ENCODE data around the gene KLHL41.

DNA sequence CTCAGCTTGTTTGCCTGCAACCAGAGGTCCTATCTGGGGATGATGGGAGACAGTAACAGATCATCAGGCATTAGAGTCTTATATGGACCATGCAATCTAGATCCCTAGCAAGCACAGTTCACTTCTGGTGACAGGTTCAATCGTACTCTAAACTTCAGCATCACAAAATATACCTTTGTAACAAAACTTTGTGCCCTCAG is 54.8 kb upstream of the SCN1A start:
- RRBS, result no CpG with 5 or more reads among the region's 1 CpG

DNA sequence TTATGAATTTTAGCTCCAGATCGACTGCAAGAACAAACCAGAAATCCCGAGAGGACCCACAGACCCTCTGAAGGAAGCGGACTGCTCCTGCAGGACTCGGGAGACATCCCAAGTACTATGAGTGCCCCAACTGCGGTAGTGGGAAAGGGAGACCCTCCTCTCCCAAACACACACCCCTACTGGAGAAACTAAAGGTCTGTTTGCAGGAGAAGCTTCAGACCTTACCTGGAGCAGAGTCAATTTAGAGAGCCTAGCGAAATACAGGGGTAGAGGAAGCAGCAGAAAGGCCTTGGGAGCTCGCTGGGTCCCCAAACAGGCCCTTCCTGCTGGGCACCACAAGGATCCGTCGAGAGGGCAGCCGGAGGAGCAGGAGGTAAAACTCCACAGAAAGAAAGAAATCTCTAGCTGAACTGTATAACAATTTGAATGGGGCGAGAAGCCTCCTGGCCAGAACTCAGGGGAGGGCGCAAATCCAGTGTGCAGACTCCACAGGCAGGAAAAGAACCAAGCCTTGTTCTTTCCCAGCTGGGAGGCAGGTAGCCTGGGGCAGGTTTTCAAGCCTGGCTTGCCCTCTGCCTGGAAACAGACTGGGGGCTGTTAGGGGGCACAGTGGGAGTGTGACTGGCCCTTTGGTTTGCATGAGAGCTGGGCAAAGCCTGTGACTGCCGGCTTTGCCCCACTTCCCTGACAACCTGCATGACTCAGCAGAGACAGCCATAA is 402.9 kb downstream of the STK39 start:
- RRBS, result no CpG with 5 or more reads among the region's 13 CpGs

GRCh38 chr2:167955039-167955792 is 292.2 kb downstream of the STK39 start:
- RRBS, result no CpG with 5 or more reads among the region's 7 CpGs

- RRBS, result no CpG with 5 or more reads among the region's 12 CpGs
These were observed 172.2 kb downstream of the STK39 start for GRCh38 chr2:168074990-168075722.

- RRBS, result no CpG with 5 or more reads among the region's 11 CpGs
These were observed 107.2 kb downstream of the STK39 start for GRCh38 chr2:168139866-168140880.

DNA sequence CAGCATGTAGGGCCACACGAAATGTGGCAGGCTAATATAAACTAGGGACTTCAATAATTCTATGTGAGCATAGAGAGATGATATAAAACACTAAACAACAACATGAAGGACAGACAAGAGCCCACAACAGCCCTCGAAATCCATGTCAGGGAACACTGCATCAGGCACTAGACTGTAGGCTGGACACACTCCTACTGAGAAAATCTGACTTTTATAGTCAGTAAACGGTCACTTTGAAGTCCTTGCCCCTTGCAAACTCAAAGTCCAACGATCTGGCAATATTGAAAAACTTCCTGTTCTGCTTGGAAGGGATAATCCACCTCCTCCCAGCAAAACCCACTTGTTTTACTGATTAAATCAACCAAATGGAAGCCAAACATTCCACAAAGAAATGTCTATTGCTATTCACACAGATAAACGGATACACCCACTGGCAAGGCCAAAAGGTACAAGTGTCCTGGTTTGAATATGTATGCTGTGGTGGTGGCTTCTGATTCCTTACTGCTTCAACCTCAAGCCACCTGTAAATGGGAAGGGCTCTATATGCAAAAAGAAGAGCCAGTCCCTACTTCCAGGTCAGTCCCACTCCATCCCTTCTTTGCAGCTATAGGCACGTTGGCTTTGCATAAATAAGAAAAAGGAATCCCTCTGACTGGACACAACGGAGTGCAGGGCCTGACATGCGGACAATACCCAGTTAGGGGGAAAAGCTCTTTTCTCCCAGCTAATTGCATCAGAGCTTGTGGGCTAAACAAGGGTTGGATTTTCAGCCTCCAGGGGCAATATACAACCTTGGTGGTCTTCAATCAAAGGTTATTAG is 56.6 kb downstream of the STK39 start:
- RRBS, result no CpG with 5 or more reads among the region's 8 CpGs

GRCh38 chr2:168220786-168221377 is 26.5 kb downstream of the STK39 start:
- RRBS, result no CpG with 5 or more reads among the region's 6 CpGs

DNA sequence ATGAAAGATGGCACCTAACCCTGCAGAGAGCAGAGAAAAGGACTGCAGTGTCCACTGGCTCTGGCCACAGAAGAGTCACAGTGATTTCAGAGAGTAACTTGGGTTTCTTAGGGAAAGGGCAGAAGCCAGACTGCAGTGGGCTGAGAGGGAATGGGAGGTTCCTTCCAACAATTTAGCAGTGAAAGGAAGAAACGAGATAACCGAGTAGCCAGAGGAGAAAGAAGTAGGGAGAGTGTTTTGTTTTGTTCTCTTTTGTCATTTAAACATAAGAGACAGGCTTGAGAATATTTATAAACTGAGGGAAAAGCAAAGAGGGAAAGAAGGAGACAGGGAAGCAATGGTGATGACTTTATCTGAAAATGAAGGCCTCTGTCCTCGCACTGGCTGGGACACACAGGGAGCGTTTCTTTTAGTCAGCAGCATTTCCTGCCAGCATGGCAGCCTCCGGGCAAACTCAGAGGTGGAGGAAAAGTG is 6.5 kb downstream of the STK39 start:
- RRBS, result no CpG with 5 or more reads among the region's 5 CpGs

- RRBS, result no CpG with 5 or more reads among the region's 5 CpGs
These were observed 2.3 kb downstream of the STK39 start for GRCh38 chr2:168245089-168245572.

DNA sequence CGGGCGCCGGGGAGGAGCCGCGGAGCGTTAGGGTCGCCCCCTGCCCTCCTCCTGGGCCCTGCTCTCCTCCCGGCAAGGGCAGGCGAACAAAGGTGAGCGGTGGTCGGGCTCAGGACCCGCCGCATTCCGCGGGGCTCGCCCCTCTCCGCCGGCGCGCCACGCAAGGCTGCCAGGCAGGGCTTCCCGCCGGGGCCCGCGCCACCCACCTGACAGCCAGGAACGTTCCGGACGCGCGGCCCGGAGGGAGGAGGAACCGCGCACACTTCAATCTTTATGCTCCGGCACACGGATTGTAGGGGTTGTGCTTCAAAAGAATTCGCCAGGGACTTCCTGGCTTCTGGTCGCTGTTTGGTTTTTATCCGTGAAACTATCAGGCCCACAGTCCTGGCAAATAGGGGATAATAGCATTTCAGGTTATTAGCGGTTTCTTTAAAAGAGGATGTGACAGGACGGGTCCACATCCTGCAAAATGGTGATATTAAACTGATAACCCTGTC is 801 bp downstream of the CERS6 start:
- RRBS, result 7% methylated on average over 28 of the region's 40 CpGs

GRCh38 chr2:168478062-168478709 is 22.1 kb downstream of the CERS6 start:
- RRBS, result no CpG with 5 or more reads among the region's 2 CpGs

- RRBS, result no CpG with 5 or more reads among the region's 2 CpGs
These were observed 40.9 kb downstream of the CERS6 start for GRCh38 chr2:168496996-168497378.

DNA sequence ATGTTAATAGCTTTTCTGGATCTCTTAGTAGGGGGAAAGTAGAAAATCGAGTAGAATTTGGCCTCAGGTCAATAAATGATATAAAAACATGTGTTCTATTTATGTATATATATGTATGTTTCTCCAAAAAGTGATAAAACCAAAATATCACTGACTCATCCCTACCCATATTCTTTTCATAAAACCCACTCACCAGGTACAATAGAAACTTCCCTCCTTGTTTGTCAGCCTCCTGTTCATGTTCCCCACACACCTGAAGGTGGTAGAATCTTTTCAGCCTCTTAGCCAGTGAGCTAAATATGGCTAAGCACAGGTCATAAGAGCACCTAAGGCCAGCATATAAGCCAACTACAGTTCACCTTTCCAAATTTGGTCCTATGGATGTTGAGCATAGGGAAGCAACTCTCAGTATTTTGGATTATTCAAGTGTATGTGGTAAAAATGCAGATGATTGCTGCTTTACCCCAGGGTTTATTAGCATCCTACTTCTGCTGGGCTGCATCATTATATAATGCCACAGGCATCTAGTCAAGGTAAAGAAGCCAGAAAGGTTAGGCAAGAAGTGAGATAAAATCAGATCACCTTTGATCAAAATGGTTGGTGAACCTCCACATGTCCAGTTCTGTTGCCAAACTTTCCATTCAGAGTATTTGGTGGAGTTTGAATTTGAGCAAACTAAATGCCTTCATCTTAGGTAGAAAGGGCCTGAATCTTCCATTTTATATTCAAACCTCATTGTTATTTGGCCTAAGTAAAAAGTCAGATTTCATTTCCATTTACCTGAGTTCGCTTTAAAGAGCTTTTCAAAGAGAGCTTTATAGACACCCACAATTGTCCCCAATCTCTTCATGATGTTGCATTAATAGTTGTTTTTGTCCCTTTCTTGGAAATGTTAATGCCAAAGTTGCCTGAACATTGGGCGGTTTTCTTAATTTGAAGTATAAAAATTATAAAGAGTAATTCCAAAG is 29.8 kb upstream of the NOSTRIN start:
- RRBS, result no CpG with 5 or more reads among the region's 3 CpGs

DNA sequence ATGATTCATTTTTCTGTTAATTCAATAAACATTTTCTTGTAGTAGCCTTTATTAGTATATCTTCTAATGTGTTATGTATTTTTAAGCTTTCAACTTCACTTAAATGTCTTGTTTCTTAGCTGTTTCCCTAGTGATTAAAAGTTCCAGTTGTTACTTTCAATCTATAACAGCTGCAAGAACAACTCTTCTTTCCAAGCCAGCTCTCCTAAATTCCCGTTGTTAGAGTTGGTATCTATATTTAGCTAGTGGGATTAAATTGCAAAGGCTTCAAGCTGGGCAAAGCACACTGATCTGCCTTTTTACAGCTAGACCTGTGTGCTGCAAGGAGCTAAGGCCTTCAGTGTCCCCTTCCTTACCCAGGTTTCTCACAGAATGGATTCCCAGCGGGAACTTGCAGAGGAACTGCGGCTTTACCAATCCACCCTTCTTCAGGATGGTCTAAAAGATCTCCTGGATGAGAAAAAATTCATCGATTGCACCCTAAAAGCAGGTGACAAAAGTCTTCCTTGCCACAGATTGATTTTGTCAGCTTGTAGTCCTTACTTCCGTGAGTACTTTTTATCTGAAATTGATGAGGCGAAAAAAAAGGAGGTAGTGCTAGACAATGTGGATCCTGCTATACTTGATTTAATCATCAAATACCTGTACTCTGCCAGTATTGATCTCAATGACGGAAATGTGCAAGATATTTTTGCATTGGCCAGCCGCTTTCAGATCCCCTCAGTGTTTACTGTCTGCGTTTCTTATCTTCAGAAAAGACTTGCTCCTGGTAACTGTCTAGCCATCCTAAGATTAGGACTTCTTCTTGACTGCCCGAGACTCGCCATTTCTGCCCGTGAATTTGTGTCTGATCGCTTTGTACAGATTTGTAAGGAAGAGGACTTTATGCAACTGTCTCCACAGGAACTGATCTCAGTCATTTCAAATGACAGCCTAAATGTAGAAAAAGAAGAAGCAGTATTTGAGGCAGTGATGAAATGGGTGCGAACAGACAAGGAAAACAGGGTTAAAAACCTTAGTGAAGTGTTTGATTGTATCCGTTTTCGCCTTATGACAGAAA is at the start of gene KLHL41:
TSS of gene KLHL41 (plus strand) at position 296 of the 1,060 bp plus-strand sequence.
- RRBS, result no CpG with 5 or more reads among the region's 16 CpGs

DNA sequence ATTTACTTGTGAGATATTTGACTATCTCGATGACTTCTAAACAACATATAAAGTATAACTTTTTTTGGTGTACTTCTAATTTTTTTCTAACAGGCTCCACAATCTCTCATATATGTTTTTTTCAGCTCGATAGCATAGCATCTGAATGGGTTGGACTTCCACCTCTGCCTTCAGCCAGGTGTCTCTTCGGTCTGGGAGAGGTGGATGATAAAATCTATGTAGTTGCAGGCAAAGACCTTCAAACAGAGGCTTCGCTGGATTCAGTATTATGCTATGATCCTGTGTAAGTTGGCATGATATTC is 4.9 kb downstream of the KLHL41 start:
- RRBS, result no CpG with 5 or more reads among the region's 4 CpGs

DNA sequence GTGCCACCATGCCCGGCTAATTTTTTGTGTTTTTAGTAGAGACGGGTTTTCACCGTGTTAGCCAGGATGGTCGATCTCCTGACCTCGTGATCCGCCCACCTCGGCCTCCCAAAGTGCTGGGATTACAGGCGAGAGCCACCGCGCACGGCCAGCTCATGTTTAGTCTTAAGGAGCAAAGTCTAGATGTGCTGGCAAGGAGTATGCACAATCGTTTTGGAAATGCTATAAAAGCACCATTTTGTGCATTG is 1.2 kb downstream of the PPIG start:
- RRBS, result no CpG with 5 or more reads among the region's 12 CpGs

GRCh38 chr2:169808431-169808989 is 9.8 kb downstream of the SSB start:
- RRBS, result no CpG with 5 or more reads among the region's 5 CpGs

All from OVCAR3 (cell line).